ENCODE measurements around a stretch of chr3.

DNA sequence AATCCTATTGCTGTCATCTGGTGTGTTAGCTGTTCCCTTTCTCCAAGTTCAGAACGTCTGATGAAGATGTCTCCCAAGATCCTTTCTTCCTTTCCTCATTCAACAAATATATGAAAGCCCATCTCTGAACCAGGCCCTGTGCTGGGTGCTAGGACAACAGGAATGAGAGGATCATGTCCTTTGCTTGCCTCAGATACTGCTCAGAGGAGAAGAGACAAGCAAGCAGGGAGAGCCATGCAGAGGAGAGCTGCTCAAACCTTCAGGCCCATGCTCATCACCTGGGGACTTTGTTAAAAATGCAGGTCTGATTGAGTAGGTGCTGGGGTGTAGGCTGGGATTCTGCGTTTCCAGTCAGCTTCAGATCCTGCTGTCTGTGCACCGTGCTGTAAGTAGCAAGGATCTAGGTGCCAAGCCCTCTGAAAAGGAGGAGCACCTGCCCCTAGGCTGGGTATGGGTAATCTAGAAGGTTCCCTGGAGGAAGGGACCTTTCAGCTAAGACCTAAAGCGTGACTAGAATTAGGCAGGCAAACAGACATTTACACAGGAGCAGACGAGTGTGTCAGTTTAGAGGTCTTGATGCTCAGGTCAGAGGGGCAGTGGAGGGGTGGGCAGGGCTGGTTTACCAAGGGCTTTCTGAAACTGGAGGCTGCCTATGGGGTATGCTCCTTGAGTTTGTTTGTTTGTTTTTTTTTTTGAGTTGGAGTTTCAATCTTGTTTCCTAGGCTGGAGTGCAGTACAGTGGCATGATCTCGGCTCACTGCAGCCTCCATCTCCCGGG lies 7.3 kb downstream of the FLNB start:
- PRO-cap, 8 experiments, result no peak in any of the 8 experiments

GRCh38 chr3:58025848-58026642 lies 17.8 kb downstream of the FLNB start:
- PRO-cap, 8 experiments, result no peak in any of the 8 experiments

DNA sequence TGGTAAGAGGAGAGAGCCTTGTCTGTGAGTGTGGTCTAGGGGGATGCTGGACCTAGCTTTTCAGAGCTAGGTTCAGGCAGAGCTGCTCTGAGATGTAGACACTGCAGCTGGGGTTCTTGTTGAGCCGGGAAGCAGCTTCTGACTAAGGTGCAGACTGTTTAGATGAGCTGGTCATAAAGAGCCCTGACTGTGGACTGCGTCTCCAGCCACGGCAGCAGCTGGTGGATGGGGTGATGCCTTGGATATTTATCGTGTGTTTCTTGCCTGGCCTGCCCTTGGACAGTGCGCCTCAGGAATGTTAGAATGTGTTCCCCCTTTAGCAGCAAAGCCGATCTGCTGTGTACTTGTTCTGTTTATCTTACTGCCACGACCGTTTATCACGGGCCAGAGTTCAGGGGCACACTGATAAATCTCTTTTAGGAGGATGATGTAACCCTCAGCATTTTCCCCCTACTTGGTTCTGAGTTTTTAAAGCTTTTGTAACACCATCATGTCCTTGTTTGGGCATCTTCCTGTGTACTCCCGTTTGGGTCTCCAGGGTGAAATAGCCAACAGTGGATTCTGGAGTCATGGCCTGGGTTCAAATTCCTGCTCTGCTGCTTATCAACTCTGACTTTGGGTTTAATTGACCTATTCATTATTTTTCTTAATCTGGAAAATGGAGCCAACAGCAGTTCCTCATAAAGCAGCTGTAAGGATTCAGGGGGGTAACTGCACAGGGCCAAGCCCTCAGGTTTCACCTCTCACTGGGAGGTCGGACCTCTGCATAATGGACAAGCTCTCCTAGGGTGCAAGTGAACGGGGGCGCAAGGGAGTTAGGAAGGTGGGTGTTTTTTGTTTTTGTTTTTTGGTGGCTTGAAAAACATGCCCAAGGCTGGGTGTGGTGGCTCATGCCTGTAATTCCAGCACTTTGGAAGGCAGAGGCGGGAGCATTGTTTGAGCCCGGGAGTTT lies 51.4 kb downstream of the FLNB start:
- PRO-cap, 8 experiments, result no peak in any of the 8 experiments

- PRO-cap, 8 experiments, result no peak in any of the 8 experiments
These were observed 49.1 kb downstream of the DNASE1L3 start for GRCh38 chr3:58161582-58162142.

DNA sequence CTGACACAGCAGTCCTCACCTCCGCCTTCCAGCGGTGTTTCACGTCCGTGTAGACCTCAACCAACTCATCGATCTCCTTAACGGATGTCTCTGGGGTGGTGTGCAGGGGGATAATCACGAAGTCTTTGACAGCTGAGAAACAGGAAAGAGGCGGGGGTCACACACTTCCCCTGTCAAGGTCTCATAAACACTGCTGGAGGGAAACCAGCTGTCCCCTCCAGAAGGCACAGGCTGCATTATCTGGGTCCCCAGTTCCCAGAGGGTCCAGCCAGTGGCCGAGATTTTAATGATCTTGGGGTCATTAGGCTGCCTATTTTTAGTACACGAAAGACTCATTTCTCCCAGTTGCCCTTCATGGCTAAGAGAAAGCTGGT lies 9.8 kb downstream of the DNASE1L3 start:
- PRO-cap, 8 experiments, result no peak in any of the 8 experiments

DNA sequence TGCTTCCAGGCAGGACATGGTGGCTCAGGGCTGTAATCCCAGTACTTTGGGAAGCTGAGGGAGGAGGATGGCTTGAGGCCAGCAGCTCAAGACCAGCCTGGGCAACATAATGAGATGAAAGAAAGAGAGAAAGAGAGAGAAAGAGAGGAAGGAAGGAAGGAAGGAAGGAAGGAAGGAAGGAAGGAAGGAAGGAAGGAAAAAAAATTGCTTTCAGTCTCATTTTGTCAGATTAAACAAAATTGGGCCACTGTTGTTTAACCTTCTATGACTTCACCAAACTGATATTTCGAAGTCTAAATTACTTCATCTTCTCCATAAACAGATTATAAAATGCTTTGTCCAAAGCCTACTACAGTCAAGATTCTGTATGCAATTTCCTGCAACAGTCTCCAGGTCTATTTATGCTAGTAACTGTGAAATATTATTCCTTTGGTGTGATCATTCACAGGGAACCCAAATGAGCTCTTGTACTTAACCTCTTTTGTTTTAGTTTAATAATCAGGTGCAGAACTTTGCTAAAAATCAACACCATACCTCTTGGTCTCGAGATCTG lies 6.5 kb upstream of the ABHD6 start:
- PRO-cap, 8 experiments, result no peak in any of the 8 experiments

- PRO-cap, 8 experiments, result no peak in any of the 8 experiments
These were observed 45.1 kb downstream of the PDHB start for GRCh38 chr3:58388478-58389079.

DNA sequence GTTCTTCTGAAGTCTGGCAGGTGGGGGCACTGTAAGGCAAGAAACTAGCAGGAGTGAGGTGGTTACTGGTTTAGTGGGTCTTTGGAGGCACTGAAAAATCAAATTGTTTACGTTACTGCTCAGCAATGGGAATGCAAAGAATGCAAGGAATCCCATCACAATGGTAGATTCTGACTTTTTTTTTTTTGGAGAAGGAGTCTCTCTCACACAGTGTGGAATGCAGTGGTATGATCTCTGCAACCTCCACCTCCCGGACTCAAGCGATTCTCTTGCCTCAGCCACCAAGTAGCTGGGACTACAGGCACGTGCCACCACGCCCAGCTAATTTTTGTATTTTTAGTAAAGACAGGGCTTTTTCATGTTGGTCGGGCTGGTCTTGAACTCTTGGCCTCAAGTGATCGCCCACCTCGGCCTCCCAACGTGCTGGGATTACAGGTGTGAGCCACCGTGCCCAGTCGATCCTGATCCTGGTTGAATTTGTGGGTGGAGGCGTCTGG lies 16.3 kb downstream of the FAM107A start:
- PRO-cap, 8 experiments, result no peak in any of the 8 experiments

- PRO-cap, 8 experiments, result no peak in any of the 8 experiments
These were observed 4.1 kb upstream of the FAM107A start for GRCh38 chr3:58581146-58581883.

DNA sequence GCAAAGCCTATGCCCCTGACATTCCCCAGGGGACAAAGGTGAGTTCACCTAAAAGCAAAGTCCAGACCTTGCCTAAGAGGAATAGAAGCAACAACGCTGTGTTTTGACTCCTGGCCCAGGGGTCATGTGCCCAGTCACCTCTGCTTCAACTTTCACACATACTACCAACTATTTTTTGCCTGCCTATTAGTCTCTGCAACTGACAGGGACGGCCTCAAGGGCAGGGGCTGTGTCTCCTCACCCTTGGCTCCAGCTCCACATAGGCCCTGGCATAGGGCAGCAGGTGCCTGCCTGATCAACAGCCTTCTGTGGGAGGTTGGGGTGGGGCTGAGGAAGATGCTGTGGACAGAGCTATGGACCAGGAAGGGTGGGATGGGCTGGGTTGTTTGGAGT lies 41.9 kb downstream of the FAM3D start:
- PRO-cap, 8 experiments, result no peak in any of the 8 experiments

DNA sequence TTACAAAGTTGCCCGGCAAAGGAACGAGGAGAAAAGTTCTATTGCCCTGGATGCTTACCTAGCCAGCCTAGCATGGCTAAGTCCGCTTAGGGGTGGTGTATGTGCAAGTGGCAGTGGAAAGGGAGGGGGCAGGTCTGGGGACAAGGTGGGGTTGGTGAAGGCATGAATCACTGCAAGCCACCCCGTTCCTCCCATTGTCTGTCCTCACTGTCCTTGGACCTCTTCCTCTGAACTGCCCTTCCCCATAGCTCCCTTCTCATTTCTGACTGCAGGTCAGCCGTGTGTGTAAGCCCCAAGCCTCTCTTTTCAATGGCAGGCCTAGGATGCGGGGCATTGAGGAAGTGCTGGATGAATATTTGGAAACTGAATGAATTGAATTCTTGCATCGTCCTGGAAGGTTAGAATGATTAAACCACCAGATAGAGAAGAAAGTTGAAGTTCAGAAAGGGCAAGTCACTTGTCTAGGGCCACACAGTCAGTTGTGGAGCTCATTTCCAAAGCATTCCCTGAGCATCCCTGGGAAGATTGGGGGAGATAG lies 8.6 kb downstream of the FAM3D start:
- PRO-cap, 8 experiments, result no peak in any of the 8 experiments

DNA sequence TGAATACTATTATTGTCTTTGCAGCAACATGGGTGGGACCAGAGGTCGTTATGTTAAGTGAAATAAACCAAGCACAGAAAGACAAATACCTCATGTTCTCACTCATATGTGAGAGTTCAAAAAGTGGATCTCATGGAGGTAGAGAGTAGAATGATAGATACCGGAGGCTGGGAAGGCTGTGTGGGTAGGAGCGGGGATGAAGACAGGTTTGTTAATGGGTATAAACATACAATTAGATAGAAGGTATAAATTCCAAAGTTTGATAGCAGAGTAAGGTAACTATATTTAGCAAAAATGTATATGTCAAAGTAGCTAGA lies 118.5 kb upstream of the FAM3D start:
- PRO-cap, 8 experiments, result no peak in any of the 8 experiments

DNA sequence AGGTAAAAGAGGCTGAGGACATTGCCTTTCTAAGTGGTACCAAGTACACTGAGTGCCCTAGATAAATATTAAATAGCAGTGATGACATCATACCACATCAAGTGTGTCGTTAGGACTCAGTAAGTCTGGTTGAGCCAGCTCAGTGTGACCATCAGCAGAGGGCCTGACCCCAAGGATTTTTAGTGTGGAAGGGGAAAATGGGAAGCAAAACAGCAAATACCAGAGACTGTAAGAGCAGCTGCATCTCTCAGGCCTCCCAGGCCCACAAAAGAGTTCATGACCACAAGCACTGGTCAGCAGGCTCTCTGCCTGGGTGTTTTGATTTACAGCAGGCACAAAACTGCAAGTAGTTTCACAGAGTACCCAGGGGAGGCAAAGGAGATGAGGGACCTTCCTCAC lies 557.2 kb upstream of the CFAP20DC start:
- PRO-cap, 8 experiments, result no peak in any of the 8 experiments

- PRO-cap, 8 experiments, result no peak in any of the 8 experiments
These were observed 604.2 kb upstream of the CFAP20DC start for GRCh38 chr3:59654022-59654387.

DNA sequence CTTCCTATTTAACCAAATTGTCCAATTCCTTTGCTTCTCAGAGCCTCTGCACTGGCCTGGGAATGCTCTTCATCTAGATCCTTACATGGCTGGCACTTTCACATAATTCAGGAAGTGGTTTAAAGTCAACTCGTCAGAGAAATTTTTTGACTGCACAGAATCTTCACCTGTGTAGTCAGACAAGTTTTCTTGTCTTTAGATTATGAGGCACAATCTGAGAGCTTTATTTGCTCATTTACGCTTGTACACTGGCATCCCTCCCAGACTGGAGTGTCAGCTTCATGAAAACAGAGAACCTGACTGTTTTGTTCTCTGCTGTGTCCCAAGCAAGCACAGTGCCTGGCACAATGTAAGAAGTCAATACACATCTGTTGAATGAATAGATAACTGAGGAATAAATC lies 846.1 kb upstream of the CFAP20DC start:
- PRO-cap, 8 experiments, result no peak in any of the 8 experiments

- PRO-cap, 8 experiments, result peak in 4 of 8 experiments; most common minus-strand start chr3:60048650 (in 4)
These were observed 998.7 kb upstream of the CFAP20DC start for GRCh38 chr3:60048521-60048988.

DNA sequence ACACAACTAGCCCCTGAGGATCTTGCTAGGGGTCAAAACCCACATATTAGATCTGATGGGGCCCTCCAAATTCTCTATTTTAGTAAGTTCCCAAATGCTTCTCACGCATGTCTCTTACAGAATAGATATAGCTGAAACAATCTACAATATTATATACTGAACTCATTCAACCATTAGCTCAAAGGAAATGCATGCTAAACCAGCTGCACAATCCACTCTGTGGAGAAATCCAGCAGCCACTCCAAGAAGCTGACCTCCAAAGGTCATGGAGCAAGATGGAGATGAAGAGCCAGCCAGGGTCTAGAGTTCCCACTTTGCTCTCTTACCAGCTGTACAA lies 1075.0 kb upstream of the CFAP20DC start:
- PRO-cap, 8 experiments, result no peak in any of the 8 experiments

- PRO-cap, 8 experiments, result no peak in any of the 8 experiments
These were observed 123.7 kb downstream of the PTPRG start for GRCh38 chr3:61684971-61685536.

DNA sequence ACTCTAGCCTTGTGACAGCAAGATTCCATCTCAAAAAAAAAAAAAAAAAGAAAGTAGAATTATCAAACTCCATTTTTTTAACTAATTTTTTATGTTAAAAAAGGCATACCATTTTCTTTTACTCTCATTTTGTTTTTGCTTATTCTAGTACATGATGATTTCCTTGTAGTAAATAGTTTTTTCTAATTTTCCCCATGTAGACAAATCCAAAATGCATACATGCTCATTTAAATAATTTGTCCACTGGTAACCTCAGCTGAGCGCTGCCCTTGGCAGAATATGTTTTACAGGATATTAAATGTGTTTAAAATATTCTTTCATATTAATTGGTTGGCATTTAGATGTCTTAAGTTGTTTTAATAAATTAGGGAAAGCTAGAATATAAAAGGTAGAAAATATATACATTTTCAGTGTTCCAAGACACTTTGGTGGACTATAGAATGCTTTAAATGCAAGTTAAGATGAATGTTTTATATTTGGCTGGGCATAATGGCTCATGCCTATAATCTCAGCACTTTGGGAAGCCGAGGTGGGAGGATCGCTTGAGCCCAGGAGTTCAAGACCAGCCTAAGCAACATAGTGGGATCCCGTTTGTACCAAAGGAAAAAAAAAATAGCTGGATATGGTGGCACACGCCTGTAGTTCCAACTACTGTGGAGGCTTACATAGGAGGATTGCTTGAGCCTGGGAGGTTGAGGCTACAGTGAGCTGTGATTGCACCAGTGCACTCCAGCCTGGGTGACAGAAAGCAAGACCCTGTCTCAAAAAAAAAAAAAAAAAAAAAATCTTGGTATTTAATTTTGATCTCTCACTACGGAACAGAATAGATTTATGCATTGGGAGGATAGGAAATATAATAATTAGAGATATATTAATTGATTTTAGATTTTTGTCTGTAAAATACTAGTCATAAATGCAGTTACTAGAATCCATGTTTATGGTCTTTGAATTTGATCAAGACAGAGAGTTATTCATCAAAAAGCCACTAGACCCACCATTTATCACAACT lies 206.1 kb downstream of the PTPRG start:
- PRO-cap, 8 experiments, result no peak in any of the 8 experiments

DNA sequence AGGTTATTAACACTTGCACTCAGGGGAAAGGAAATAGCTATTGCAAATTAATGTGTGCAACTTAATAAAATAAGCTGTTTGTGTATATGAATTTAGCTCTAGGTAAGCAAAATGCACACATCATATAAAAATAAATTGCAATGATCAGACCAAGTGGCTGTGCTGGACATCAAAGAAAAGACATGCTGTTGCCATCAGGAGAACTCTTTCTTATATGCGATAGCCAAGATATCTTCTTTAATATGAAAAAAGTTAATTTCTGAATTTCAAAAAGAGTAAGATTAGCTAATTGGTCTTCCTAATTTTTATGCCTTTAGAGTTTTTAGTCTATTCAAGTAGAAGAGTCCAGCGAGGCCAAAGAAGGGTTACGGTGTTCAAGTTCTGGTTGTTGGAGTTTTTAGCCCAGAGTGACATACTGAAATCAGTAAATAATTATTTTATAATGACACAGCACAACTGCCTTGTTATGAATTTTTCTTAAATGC lies 22.8 kb upstream of the C3orf14 start:
- PRO-cap, 8 experiments, result no peak in any of the 8 experiments